SK-N-DZ (cell line): Measurements from ENCODE around the gene C17orf99.

RAMPAGE:
- cytosol, long total RNA = no peak
- nucleus, long total RNA = no peak
These were observed 179.4 kb upstream of the TNRC6C start for GRCh38 chr17:77778999-77779697.

DNA sequence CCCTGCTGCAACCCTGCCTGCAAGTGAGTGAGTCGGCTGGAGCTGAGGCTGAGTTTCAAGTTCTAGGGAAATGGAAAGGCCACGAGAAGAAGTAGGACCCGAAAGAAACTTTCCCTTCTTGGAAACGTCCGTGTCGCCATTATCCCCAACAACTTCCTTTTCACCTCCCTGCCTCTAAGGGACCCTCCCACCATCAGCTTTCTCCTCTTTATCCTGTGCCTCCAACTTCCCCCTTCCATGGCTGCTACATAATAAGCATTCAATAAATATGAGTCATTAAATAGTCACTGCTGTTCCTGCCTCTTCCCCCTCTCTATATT lies 116.0 kb upstream of the TNRC6C start:
RAMPAGE:
- cytosol, long total RNA = no peak
- nucleus, long total RNA = no peak

DNA sequence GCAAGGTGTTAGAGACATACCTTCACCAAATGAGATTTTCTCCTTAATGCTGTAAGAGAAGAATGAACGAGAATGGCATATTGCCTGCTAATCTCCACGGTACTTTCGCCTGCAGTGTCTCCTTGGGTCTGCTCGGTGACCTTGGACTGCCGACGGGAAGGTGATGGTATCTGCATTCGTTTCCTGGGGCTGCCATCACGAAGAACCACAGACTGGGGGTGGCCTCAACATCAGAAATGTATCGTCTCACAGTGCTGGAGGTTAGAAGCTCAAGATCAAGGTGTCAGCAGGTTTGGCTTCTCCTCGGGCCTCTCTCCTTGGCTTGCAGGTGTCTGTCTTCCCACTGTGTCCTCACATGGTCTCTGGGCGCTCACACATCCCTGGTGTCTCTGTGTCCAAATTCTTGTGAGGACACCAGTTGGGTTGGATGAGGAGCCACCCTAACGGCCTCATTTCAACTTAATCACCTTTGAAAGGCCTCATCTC lies 86.3 kb upstream of the TNRC6C start:
RAMPAGE:
- cytosol, long total RNA = no peak
- nucleus, long total RNA = no peak

DNA sequence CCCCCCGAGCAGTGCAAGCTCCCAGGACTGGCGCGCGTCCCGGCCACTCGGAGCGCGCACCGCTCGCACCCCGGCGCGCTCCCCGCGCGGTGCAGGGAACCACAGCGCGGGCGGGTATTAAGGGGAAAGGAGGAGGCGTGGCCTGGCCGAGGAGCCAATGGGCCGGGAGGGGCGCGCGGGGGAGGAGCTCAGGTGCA lies 253 bp upstream of the TNRC6C start:
RAMPAGE:
- cytosol, long total RNA = no peak
- nucleus, long total RNA = no peak

RAMPAGE:
- cytosol, long total RNA = no peak
- nucleus, long total RNA = no peak
These were observed 1.4 kb downstream of the TNRC6C start for GRCh38 chr17:77959531-77960739.

RAMPAGE:
- cytosol, long total RNA = no peak
- nucleus, long total RNA = no peak
These were observed 23.4 kb downstream of the TMC6 start for GRCh38 chr17:78104937-78105746.

DNA sequence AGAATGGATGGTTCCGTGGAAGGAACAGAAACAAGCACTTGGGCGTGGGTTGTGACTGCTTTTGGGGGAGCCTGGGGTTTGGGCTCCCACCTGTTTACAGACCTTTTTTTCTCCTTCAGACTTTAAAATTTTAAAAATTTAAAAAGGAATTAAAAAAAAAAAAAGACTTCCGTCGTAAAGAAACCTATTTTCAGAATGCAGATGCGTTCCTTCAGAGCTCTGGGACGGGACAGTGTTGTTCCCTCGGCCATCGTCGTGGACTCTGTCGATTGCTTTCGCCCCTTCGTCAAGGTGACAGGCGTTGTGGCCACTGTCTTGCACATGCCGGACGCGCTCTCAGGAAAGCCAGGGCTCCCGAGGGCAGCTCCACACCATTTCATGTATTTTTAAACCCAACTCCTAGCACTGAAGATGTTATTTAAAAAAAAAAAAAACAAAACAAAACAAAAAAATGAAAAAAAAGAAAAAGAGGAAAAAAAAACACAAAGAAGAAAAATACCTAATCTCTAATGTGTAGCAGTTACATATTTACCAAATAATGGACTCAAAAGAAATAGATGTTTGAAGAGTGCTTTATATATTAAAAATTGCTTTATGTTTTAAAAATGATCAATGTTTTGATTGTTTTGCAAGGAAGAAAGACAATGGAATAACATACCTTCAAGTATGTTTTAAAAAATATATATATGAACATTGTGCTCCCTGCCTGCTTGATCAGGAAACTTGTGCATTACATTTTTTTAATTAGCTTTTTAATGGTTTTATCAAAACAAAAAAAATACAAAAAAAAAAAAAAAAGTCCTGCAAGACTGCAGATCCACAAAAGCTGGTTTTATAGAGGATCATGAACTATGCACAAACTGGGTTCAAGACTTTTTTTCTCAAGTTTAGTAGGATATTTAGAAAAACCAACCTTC lies 22.2 kb downstream of the TMC6 start:
RAMPAGE:
- cytosol, long total RNA = no peak
- nucleus, long total RNA = no peak

DNA sequence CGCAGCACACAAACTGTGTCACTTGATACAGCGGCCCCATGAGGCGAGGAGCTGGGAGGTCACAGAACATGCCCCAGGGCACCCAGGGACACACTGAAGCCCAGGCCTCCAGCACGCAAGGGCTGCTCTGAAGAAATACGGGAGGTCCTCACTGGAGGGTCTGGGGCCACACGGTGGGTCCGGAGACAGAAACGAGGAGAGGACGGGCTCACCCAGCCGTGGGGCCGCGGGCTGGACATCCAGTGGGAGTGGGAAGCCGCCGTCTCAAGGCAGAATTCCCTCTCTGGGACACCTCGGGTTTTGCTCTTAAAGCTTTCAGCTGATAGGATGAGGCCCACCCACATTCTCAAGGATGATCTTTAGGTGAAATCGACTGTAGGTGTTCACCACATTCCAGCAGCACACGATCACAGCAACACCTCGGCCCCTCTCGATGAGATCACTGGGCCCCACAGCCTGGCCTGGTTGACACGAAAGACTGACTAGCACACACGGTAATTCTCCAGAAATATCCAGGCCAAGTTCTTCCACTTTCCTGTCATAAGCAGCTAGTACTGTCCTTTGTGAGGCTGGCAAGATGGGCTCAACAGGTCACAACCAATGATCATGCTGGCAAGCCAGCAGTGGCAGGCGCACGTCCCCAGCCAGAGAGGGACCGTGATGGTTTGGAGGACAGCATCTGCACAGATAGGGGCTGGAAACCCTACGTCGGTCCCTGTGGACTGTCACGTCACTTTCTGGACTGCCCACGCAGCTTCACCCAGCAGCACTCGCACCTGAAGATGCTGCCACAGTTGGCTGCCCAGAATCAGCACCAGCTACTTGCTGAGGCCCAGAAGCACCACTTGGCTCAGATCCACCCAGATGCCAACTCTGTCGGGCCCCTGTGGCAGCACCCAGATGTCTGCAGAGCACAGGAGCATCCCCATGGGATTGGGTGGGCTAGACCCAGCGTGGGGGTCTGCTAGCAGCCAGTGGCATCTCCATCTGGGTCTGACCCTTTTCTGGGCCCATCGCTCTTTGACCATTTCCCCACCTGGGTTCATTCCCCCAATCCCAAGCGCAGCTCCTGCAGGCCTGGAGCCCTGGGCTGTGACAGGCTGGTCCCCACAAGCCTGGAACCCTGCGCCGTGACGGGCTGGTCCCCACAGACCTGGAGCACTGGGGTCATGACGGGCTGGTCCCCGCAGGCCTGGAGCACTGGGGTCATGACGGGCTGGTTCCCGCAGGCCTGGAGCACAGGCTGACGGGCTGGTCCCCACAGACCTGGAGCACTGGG lies 17.4 kb downstream of the TMC6 start:
RAMPAGE:
- cytosol, long total RNA = no peak
- nucleus, long total RNA = no peak

GRCh38 chr17:78112269-78112827 lies 16.2 kb downstream of the TMC6 start:
RAMPAGE:
- cytosol, long total RNA = no peak
- nucleus, long total RNA = no peak

GRCh38 chr17:78113393-78113801 lies 15.2 kb downstream of the TMC6 start:
RAMPAGE:
- cytosol, long total RNA = no peak
- nucleus, long total RNA = no peak

DNA sequence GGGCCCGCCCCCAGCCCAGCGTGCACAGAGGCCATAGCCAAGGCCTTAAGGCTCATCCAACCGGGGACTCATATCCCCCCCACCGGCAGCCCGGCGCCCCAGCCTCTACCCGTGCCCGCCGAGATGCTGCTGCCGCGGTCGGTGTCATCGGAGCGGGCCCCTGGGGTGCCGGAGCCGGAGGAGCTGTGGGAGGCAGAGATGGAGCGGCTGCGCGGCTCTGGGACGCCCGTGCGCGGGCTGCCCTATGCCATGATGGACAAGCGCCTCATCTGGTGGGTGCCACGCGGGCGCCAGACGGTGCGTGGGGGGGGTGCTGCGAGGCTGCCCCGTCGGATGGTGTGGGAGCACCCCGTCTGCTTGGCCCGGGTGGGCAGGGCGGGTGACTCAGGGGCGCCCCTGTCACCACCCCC lies 900 bp downstream of the TMC8 start:
RAMPAGE:
- cytosol, long total RNA = no peak
- nucleus, long total RNA = no peak

RAMPAGE:
- cytosol, long total RNA = no peak
- nucleus, long total RNA = no peak
These were observed at the start of gene C17orf99 for GRCh38 chr17:78146053-78146598. Gene C17orf99 (plus strand): TSS chr17:78146385.

DNA sequence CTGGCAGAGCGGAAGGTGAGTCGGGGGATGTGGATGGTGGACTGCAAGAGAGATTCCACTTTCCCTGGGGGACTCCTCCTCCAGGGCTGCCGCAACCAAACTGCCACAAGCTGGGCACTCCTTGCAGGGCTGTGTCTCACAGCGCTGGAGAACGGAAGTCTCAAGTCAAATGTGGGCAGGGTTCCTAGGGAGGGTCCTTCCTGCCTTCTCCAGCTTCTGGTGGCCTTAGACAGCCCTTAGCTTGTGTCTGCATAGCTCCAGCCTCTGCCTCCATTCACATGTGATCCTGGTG lies 11.4 kb upstream of the BIRC5 start:
RAMPAGE:
- cytosol, long total RNA = no peak
- nucleus, long total RNA = no peak

GRCh38 chr17:78225901-78226638 lies 5.4 kb upstream of the TMEM235 start:
RAMPAGE:
- cytosol, long total RNA = no peak
- nucleus, long total RNA = no peak

RAMPAGE:
- cytosol, long total RNA = no peak
- nucleus, long total RNA = start-site peak on the minus strand at chr17:78250927-78251015, 9 and 14 reads in 2 replicates
These were observed 19.3 kb downstream of the TMEM235 start for GRCh38 chr17:78250663-78251251.

GRCh38 chr17:78257739-78258441 lies 26.5 kb downstream of the TMEM235 start:
RAMPAGE:
- cytosol, long total RNA = no peak
- nucleus, long total RNA = no peak

DNA sequence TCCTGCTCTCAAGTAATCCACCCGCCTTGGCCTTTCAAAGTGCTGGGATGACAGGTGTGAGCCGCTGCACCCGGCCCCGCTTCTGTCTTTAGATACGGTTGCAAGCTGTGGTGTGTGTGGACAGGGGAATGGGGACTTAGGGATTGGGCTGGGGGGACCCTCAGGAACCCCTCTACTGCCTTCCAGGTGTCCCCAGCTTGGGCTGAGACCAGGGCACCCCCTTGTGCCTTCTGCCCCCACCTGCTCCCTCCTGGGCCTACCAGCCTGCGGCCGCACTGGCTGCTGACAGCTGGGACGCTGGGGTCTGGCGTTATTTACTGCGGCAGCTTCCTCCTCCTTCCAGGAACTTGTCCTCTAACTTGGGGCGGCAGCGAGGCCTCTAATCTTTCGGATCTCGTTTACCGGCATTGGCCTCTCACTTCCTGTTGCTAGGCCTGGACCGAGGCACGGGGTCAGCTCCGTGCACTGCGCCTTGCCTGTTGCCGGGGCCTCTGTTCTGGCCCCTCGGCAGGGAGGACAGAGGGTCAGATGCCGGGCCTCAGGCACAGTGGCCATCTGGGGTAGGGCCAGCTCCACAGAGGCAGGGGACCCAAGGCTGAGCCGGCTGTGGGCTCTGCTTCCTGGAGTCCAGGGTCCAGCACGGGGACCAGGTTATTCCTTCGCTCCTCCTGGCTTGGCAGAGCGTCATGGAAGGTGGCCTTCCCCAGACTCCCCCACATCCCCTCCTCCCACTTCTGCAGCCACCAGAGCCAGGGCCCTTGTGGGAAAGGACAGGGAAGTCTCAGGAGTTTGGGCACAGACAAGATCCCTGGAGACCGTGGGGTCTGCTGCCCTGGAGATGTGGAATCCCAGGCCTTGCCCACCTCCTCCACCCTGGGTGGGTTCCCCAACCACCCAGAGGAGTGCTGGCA lies 31.8 kb downstream of the TMEM235 start:
RAMPAGE:
- cytosol, long total RNA = no peak
- nucleus, long total RNA = no peak

GRCh38 chr17:78313454-78314736 lies 46.0 kb downstream of the SOCS3 start:
RAMPAGE:
- cytosol, long total RNA = no peak
- nucleus, long total RNA = no peak

DNA sequence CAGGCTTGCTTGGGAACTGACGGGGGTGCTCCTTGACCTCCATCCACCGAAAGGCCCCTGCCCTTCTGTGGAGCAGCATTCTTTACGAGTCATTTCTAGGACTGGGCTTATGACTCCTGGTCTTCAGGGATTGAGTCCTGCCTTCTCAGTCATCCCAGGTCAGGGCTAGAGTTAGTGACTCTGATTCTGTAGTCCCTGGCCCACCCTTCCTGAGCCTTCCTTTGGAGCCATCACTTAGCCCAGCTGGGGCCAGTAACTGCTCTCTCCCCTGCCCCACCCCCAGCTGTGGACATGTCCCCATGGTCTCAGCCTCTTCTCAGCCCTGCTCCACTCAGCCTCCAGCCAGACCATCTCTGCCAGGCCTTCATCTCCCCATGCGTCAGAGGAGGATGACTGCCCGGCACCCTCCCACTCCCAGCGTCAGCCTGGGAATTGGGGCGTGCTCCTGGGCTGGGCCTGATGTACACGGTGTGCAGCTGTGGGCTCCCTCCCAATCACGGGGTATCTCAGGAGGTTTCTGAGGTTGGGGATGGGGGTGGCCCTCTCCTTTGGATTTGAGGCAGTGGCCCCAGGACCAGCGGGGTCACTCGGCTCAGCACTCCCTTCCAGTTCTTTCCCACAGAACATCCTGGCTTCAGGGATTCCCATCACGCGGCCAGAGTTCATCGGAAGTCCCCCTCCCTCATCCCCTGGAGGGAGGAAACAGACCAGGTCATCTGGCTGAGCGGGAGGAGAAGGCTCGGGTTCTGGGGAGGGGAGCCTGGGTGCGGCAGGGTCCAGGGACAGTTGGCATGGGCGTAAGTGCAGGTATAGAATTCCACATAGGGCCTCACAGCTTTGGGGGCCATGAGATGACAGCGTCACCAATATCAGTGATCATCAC lies 37.0 kb downstream of the SOCS3 start:
RAMPAGE:
- cytosol, long total RNA = no peak
- nucleus, long total RNA = no peak

DNA sequence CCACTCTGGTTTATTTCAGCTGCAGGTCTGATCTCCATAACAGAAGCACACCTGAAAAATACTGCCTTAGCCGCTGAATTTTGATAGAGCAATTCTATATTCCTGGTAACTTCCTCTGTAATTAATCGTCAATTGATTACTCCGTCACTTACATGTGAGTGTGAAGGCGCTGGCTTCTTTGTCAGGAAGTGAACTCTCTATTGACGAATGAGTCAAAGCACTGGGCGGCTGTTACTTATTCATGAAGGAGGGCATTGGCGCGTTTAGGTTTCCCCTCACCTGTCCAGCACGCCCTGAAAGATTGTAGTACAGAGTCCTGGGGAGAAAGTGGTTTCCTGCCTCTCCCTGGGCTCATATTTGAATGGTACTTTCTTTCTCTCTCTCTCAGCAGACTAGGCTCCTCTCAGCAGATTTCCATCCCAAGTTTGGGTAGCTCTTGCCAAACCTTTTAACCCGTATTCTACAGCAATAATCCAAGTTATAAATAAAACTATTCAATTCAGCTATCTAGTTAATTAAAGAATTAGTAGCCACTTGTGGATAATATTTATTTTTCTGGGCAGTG lies 21.0 kb downstream of the SOCS3 start:
RAMPAGE:
- cytosol, long total RNA = no peak
- nucleus, long total RNA = no peak